ENCODE results near the genes MICAL3 and TBX1.

- RRBS: no CpG with 5 or more reads among the region's 5 CpGs
Observed at GRCh38 chr22:17927361-17928016, 96.9 kb downstream of the MICAL3 start.

- RRBS: no CpG with 5 or more reads among the region's 66 CpGs
Observed at GRCh38 chr22:18024160-18025091, at the start of gene MICAL3. TSS of gene MICAL3 (minus strand) at chr22:18024561.

- RRBS: no CpG with 5 or more reads among the region's 8 CpGs
Observed at GRCh38 chr22:18114367-18114925, 3.8 kb downstream of the TUBA8 start.

DNA sequence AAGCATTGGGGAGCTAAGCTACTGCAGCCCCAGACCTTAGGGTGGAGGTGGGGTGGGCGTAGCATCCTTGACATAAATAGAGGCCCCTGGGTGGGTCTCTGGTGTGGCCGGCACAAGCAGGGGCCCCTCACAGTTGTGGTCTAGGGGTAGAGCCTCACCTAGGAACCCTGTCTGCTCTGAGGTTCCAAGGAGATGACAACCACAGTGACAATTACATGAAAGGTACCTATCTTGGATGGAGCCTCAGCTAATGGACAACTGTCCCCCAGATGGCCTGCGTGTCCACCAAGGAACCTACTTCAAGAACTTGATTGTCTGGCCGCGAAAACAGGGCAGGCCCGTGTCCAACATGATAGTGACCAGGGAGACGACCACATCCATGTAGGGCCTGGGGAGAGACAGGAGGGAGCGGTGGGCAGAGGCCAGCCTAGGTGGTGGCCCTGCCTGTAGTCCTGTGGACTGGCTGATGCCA is 8.0 kb downstream of the TMEM191B start:
- RRBS: no CpG with 5 or more reads among the region's 8 CpGs

DNA sequence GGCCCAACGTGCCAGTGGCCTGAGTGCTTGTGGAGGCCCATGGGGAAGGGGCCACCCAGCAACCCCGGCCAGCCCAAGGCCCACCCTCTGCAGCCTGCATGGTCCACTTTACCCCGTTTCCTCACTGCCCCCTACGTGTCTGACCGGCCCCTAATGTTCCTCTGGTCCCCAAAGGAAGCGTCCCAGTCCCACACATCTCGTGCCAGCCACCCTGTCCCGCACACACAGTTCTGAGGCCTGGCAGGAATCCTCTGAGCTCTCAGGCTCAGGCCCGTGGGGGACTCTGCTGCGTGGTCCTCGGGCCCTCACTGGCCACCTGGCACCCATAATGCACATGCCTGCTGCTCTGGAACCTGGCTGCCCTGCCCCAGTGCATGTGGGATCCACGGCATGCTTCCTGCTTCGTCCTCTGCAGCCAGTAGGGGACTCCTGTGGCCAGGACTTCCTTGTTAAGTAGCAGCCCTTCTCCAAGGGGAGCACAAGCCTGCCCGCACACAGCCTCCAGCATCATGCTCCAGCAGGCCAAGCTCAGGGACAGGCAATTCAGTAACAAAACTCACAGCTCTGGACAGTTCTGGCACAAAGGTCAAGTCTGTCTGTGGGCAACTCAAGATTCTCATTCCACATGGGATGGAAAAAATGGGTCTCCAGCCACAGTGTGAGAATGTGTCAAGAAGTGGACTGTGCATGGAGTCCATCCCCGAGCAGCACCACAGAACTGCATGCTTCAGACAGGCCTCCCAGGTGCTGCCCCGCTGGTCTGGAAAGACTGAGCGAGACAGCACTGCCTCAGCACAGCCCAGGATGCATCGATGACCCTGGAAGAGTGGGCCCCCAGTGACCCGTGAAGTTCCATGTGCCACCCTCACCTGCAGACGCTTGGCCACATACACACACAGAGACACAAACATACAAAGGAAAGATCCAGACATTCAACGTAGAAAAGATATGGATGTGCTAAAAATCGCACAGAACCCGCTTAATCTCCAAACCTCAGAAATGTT is 85.2 kb downstream of the DGCR2 start:
- RRBS: 50% methylated on average over 3 of the region's 23 CpGs

- RRBS: 98% methylated on average over 3 of the region's 8 CpGs
Observed at GRCh38 chr22:19058480-19058970, 63.7 kb downstream of the DGCR2 start.

DNA sequence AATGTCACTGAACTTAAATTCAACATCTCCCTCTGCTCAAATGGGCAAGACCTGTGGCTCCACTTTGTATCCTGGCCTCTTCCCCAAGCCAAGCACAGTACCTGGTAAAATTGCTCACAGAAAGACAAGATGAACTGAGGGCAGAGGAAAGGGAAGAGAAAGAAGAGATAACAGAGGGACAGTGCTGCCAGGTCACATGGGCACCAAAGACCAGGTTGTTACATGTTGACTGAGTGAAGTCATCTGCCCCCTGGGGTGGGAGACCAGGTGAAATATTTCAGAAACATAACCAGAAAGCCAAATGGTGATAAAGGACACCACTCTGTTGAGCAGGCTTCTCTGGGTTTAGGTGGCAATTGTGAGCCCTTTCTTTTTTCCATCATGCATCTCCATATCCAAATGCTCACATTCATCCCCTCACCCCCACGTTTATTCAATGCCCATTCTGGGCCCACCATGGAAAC is 51.8 kb downstream of the DGCR2 start:
- RRBS: no CpG with 5 or more reads among the region's 1 CpG

DNA sequence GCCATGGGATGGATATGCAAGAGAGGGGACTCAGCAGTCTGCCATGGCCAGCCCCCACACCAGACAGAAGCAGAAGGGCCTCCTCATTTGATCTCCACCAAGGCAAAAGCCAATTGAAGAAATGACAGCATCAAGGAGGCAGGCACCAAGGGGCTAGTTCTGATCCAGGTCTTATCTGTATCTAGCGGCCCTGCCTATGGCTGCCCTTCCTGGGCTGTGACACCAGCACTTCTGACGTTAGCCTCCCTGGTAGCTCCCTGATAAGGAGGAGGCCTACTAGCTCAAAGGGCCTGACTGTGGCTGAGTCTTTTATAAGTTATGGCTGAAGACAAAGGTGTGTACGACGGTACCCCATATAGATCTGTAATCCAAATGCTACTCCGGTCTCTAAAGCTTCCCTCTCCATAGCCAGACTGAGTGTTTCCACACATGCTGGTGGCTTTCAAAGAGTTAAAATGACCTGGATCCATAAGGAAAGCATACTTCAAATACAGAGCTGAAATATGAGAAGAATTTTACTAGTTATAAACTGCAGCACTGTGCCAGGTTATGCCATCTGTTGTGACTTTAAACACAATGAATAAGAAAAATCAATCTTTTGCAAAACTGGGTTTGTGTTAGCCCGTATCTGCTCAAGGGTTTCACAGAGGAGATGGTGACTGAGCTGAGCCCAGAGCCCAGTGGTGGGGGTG is 34.4 kb downstream of the HIRA start:
- RRBS: no CpG with 5 or more reads among the region's 6 CpGs

GRCh38 chr22:19430371-19430974 is 1.1 kb downstream of the HIRA start:
- RRBS: 2% methylated on average over 3 of the region's 13 CpGs

DNA sequence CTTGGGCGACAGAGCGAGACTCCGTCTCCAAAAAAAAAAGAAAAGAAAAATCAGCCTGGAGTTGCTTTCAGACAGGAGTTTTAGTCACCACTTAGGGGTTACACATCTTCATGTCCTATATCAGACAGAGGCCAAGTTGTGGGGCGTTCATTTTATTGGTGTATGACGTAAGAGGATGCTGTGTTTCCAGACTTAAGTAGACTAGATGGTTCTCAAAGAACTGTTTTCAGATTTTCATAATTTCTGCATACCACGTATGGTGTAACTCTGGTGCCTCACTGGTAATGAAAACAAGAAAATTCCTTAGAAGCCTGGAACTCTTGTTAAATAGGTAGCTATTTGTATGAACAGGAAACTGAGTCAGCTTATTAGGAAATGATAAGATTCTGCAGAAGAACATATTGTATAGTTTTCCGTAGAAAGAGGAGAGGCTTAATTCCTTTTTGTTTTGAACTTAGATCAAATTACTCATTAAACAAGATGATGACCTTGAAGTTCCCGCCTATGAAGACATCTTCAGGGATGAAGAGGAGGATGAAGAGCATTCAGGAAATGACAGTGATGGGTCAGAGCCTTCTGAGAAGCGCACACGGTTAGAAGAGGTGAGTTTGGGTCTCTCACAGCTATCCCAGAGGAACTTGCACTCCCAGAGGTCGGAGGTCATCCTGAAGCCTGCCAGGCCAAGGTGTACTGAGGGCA is 3.8 kb downstream of the CDC45 start:
- RRBS: no CpG with 5 or more reads among the region's 11 CpGs

DNA sequence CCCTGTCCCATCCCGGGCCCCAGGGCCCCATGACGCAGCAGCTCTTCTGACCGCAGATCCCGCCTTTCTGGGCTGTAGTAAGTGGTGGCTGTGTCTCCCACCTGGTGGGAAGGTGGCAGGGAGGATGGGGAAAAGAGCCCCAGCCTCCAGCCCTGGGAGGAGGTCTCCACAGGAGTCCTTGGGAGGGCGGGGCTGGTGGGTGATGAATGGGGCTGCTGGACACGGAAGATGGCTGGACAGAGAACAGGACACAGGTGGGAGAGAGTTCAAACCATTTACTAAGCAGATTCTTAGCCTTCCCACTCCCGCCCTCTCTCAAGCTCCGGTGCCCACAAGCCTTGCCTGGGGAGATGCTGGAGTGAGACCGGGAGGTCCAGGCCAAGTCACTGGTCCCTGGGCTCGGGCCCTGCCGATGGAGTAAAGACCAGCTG is 1.4 kb downstream of the CLDN5 start:
- RRBS: 9% methylated on average over 2 of the region's 11 CpGs

DNA sequence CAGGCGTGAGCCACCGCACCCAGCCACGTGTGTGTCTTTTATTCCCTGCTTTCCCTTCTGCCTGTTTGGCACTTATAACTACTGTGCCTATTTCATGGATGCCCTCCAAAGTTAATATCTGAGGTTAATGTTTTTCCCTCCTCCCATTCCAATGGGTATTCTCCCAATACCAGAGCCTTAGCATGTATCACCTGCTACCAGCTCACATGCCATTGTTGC is 19.5 kb upstream of the CLDN5 start:
- RRBS: no CpG with 5 or more reads among the region's 3 CpGs

DNA sequence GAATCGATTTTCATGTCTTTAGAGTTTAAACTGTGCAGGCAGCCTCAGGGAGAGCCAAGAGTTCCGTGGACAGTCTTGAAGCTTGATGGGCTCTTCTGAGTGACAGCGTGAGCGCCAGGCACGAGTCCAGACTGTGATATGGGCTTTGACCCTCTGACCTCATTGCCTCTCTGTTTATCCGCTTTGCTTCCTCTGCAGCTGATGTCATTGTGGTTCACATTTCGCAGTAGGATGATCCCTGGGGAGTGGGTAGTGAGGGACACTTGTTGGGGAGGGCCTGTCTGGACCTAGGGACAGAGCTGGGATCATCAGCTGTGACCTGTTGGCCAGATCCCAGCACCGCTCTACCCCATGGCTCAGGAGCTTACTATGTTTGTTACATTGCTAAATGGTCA is 80.6 kb upstream of the CLDN5 start:
- RRBS: no CpG with 5 or more reads among the region's 8 CpGs

DNA sequence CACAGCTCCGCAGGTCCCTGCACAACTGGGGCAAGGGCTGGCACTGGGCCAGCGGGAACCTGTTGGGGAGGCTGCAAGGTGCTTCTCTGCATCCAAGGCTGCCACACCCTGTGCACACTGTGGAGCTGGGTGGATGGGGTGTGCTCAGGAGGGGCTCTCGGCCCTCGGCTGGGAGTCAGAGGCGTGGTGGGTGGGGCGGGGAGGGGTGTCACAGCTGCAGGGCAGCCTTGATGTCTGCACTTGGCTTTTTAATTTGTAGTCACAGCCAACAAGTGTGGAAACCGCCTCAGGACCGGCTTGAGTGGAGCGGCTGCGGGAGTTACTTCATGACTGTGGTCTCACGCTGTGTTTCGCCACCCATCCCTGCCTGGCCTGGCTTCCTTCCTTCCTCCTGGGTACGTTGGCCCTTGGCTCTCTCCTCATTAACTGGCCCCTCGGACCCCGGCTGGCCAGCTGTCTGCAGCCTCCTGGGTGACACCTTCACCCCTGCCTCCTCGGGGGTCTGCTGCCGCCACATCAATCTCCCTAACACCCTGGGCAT is 26.3 kb upstream of the SEPTIN5 start:
- RRBS: no CpG with 5 or more reads among the region's 17 CpGs

DNA sequence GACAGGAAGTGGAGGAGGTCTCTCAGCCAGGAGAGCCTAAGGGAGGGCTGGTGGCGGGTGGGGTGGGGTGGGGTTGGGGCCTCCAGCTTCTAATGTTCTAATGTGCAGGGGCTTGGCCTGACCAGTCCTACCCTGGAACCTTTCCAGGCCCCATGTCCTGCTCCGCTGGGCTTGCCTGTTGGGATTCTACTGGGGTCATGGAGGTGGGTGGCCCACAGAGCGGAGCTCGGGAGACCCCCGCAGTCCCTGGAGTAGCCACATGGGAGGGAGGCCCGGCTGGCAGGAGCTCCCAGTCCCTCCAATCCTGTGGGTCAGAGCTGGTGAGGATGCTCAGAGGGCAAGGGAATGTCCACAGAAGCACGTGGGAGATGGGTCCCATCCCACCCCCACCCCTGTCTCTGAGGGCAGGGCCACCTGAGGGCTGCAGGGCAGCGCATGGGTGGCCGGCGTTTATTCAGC is 2.9 kb downstream of the SEPTIN5 start:
- RRBS: no CpG with 5 or more reads among the region's 10 CpGs

GRCh38 chr22:19758371-19759004 is 2.1 kb upstream of the TBX1 start:
- RRBS: 20% methylated on average over 13 of the region's 42 CpGs

DNA sequence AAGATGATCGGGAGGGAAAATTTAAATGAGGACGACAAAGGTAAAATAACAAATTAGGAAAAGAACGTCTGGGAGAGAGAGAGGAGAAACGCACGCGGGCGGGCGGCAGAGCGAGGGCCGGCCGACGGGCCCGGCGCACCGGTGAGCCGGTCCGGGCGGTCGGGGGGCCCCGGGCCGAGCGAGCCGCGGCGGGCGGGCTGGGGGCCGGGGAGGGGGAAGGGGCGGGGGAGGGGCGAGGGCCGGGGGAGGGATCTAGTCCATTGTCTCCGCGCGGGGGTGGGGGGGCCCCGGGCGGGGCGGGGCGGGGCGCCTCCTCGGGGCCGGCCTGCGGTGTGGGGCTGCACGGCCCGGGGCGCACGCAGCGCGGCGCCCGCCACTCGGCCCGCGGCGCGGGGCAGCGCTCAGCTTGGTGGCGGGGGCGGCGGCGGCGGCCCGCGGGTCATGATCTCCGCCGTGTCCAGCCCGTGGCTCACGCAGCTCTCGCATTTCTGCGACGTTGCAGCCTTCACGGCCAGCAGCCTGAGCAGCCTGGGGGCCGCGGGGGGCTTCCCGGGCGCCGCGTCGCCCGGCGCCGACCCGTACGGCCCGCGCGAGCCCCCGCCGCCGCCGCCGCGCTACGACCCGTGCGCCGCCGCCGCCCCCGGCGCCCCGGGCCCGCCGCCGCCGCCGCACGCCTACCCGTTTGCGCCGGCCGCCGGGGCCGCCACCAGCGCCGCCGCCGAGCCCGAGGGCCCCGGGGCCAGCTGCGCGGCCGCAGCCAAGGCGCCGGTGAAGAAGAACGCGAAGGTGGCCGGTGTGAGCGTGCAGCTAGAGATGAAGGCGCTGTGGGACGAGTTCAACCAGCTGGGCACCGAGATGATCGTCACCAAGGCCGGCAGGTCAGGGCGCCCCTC is at the start of gene TBX1:
Gene TBX1, plus strand, starts transcription at position 376 of the 893 bp plus-strand sequence.
- RRBS: 6% methylated on average over 52 of the region's 133 CpGs

- RRBS: no CpG with 5 or more reads among the region's 11 CpGs
Observed at GRCh38 chr22:19909533-19910823, 31.6 kb upstream of the COMT start.

GRCh38 chr22:19928195-19928862 is 13.2 kb upstream of the COMT start:
- RRBS: no CpG with 5 or more reads among the region's 17 CpGs

DNA sequence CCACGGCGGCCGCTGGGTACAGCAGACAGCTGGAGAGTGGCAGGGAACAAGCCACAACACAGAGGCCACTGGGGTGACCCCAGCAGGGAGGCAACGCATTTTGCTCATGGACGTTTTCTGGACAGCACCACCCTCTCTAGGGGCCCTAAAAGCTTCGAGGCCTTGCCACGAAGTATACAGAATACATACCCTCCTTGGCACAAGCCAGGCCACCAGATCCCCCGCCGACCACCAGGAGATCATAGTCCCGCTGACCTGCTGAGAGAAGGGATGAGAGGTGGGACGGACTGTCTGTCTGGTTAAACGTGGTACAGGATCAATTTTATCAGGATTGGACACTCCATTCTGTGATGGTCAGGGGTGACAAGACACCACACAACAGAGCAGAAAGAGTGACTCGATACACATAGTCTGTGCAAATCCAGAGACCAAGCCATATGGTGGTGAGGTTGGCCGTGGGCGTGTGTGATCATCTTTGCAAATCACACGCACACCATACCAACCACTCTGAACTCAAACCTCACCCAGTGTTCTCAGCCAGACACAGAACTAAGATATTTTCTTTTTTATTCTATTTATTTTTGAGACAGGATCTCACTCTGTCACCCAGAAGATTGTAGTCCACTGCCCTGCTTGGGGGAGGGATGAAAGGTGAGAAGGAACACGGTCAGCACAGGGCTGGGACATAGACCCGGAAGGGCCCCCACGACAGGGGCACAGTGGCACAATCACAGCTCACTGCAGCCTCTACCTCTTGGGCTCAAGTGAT is 10.5 kb upstream of the COMT start:
- RRBS: no CpG with 5 or more reads among the region's 19 CpGs